ENCODE data around the genes OR12D3, OR2I1P, HLA-F, RNF39 and HLA-E.

DNA sequence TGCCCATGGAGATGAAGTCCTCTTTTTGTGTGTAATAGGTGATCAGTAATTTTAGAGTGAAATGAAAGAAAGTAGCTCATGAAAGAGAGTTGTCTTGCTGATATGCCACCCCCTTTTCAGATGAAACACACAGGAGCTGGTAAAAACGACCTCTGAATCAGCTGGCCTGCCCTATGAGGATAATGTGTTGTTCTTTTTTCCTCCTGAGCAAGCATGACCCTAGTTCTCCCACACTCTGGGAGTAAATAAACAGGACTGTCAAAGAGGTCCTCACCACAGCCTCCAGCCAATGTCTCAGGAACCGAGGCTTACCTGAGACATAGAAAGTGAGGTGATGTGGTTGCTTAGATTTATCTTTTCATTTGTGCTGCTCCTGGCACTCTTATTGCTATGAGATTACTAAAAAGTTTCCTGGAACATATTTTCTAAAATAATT, 29.5 kb downstream of the GPX5 start:
- PRO-cap, result no peak
- RAMPAGE, long total RNA, result no peak

DNA sequence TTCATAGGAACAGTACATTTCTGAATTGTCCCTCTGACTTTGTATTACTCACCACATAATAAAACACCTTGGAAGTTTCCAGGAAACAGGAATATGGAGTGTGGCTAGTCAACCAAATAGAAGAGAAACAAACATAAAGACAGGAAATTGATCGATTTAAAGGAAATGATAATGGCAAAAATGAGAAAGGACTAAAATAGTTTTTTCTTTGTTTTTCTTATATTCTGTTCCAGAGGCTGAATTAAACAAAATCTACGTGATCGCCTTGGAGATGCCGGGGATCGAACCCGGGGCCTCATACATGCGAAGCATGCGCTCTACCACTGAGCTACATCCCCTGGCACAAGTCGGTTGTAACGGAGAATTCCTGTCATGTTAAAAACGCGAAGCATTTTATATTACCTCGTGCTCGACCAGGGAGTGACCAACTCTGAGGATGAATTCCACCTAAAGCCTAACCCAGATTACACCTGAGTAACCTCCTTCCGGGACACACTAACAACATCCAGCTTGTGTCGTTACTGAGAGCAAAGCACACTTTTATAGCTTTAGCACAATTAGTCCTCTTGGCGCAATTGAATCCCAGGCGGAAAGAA, 86.6 kb upstream of the SCAND3 start:
- PRO-cap, result bidirectional peak, plus-strand start at position 467 of the sequence, minus-strand start at position 344 of the sequence
- RAMPAGE, long total RNA, result no peak

GRCh38 chr6:28720300-28720842, 133.3 kb upstream of the SCAND3 start:
- PRO-cap, result unidirectional peak, plus-strand start at chr6:28720497
- RAMPAGE, long total RNA, result no peak

- PRO-cap, result unidirectional peak, minus-strand start at chr6:28823395
- RAMPAGE, long total RNA, result no peak
Measured at GRCh38 chr6:28823171-28823567, 100.6 kb downstream of the TRIM27 start.

GRCh38 chr6:28880523-28881616, 42.9 kb downstream of the TRIM27 start:
- PRO-cap, result bidirectional peak, plus-strand start at chr6:28881384, minus-strand start at chr6:28881064
- RAMPAGE, long total RNA, result no peak

DNA sequence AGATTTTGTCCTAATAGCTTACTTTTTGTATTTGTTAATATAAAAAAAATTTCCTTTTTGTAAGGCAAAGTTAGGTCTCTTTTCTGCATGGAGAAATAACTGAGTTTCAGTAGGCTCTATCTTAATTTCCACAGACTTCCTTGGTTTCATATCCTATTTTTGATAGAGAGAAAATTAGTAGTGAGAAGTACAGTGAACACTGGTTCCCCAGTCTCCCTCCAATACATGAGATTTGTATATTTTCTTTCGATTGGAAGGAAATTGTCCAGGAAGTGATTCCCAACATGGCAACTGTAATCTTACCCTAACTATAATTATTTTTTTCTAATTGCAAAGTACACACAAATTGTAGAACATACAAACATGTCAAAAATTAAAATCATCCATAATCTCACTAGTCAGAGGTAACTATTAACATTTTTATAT, 26.4 kb downstream of the TRIM27 start:
- PRO-cap, result no peak
- RAMPAGE, long total RNA, result no peak

- PRO-cap, result no peak
- RAMPAGE, long total RNA, result no peak
Measured at GRCh38 chr6:28904018-28904818, 19.6 kb downstream of the TRIM27 start.

- PRO-cap, result unidirectional peak, minus-strand start at chr6:28958309
- RAMPAGE, long total RNA, result no peak
Measured at GRCh38 chr6:28958064-28958531, 34.3 kb upstream of the TRIM27 start.

GRCh38 chr6:28985939-28986665, 19.0 kb downstream of the ZNF311 start:
- PRO-cap, result bidirectional peak, plus-strand start at chr6:28986406, minus-strand start at chr6:28986141
- RAMPAGE, long total RNA, result no peak

DNA sequence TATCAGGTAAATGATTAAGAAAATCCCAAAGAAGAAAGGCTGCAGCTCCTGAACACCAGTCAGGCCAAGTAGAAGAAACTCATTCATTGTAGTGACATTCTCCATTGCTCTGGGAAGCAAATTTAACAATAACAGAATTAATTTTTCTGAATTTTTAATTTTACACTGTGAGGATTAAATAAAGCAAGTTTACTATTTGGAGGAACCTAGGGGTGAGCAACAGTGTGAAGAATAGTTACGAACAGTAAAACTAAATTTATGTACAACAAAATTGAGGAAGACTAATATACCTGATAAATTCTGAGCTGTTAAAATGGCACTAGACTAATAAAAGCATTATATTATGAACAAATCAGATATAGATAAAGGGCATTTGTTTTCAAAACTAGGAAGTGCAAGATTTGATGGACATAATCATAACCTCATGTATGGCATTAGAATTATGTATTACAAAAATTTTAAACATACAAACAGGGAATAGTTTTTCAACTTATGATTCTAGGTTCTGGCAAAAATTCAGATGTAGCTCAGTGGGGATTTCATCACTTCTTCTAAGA, at the start of gene OR12D3:
TSS of gene OR12D3 (minus strand) at position 109 of the 557 bp plus-strand sequence.
- PRO-cap, result no peak
- RAMPAGE, long total RNA, result no peak

GRCh38 chr6:29550014-29550624, at the start of gene OR2I1P:
Gene OR2I1P, plus strand, starts transcription at chr6:29550407.
- PRO-cap, result no peak
- RAMPAGE, long total RNA, result no peak

DNA sequence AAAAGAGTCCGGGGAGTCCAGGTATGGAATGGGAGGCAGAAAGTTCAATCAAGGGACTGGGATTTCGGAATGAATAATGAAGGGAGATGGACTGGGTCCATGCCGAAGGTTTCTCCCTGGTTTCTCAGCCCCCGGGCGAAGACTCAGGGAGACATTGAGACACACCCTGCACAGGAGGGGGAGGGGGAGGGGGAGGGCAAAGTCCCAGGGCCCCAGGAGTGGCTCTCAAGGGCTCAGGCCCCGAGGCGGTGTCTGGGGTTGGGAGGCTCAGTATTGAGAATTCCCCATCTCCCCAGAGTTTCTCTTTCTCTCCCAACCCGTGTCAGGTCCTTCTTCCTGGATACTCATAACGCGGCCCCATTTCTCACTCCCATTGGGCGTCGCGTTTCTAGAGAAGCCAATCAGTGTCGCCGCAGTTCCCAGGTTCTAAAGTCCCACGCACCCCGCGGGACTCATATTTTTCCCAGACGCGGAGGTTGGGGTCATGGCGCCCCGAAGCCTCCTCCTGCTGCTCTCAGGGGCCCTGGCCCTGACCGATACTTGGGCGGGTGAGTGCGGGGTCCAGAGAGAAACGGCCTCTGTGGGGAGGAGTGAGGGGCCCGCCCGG, at the start of gene HLA-F:
TSS of gene HLA-F (plus strand) at position 455 of the 607 bp plus-strand sequence.
- PRO-cap, result unidirectional peak, plus-strand start at position 455 of the sequence
- RAMPAGE, long total RNA, result no peak

GRCh38 chr6:29748874-29749686, 25.8 kb downstream of the HLA-F start:
- PRO-cap, result bidirectional peak, plus-strand start at chr6:29749237, minus-strand start at chr6:29749027; unidirectional peak, plus-strand start at chr6:29749466
- RAMPAGE, long total RNA, result start-site peak on the minus strand at chr6:29748995-29749056, 41 and 33 reads in 2 replicates

DNA sequence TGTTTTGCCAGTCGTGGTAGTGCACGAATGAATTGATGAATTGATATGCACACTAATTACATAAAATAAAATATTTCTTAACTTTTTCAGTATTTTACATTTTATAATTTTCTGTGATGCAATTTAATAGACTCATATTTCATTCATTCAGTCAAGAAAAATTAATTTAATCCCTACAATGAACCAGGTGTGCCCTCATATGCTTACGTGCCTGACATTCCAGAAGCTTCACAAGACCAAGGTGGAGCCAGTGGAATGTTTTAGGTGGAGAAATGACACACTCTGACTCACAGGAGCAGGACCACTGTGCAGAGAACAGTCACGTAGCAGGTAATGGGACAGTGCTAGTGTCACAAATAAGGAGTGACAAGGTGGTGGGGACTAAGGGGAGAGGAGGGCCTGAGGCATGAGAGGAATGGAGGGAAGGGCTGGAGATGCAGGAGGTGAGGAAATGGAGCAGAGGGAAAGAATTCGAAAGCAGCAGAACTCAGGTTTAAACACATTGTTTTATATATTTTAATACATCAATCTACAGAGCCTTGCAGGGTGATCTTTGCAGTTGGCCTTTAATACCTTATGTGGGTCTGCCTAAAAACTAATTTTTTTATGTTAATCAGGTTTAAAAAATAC, 37.0 kb upstream of the HLA-G start:
- PRO-cap, result no peak
- RAMPAGE, long total RNA, result no peak

DNA sequence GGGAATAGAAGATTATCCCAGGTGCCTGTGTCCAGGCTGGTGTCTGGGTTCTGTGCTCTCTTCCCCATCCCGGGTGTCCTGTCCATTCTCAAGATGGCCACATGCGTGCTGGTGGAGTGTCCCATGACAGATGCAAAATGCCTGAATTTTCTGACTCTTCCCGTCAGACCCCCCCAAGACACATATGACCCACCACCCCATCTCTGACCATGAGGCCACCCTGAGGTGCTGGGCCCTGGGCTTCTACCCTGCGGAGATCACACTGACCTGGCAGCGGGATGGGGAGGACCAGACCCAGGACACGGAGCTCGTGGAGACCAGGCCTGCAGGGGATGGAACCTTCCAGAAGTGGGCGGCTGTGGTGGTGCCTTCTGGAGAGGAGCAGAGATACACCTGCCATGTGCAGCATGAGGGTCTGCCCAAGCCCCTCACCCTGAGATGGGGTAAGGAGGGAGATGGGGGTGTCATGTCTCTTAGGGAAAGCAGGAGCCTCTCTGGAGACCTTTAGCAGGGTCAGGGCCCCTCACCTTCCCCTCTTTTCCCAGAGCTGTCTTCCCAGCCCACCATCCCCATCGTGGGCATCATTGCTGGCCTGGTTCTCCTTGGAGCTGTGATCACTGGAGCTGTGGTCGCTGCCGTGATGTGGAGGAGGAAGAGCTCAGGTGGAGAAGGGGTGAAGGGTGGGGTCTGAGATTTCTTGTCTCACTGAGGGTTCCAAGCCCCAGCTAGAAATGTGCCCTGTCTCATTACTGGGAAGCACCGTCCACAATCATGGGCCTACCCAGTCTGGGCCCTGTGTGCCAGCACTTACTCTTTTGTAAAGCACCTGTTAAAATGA, 1.8 kb downstream of the HLA-A start:
- PRO-cap, result no peak
- RAMPAGE, long total RNA, result no peak

DNA sequence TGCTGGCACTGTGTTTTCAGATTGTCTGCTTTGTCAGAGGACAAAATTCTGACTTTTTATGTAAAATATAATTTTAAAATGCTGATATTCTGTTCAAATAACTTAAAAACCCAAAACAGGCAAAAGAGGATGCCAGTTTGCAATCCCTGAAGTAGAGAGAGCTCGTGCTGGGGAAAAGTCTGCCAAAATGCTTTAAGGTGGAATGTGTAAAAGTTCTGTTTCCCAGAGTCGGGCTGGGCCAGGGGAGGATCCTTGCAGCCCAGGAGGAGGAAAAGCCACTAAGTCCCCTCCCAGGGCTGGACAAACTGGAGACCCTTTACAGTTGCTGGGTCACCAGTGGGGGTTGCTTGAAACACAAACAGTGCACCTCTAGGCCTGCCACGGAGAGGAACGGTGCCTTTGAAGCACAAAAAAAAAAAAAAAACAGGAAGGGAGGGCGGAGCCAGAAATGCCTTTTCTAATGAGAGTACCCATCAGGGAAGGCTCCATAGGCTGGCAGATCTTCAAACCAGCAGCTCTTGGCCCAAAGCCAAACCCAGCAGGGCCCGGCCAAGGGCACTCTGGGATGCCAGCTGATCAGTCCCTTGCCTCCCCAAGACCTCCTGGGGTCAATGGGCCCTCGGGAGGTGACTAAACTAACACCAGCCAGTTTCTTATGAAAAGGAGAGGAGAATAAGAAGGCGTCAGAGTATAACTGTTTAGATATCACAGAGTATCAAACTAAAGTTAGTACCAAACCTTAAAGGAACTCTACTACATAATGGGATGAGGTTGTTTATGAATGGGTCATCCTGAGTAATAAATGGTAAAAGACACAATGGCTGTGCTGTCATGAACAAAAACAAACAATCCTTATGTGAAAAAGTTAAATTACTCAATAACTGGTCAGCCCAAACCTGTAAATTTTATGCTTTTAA, 23.7 kb downstream of the HLA-A start:
- PRO-cap, result bidirectional peak, plus-strand start at position 490 of the sequence, minus-strand start at position 189 of the sequence
- RAMPAGE, long total RNA, result no peak

GRCh38 chr6:29976525-29977675, 34.6 kb downstream of the HLA-A start:
- PRO-cap, result no peak
- RAMPAGE, long total RNA, result no peak

- PRO-cap, result no peak
- RAMPAGE, long total RNA, result no peak
Measured at GRCh38 chr6:30075461-30076215, at the start of gene RNF39. Gene RNF39, minus strand, starts transcription at chr6:30075769.

DNA sequence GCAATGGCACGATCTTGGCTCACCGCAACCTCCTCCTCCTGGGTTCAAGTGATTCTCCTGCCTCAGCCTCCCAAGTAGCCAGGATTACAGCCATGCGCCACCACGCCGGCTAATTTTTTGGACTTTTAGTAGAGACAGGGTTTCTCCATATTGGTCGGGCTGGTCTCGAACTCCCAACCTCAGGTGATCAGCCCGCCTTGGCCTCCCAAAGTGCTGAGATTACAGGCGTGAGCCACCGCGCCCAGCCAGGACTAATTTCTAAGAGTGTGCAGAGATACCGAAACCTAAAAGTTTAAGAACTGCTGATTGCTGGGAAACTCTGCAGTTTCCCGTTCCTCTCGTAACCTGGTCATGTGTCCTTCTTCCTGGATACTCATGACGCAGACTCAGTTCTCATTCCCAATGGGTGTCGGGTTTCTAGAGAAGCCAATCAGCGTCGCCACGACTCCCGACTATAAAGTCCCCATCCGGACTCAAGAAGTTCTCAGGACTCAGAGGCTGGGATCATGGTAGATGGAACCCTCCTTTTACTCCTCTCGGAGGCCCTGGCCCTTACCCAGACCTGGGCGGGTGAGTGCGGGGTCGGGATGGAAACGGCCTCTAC, at the start of gene HLA-E:
TSS of gene HLA-E (plus strand) at position 484 of the 604 bp plus-strand sequence.
- PRO-cap, result bidirectional peak, plus-strand start at position 487 of the sequence, minus-strand start at position 353 of the sequence
- RAMPAGE, long total RNA, result start-site peak on the plus strand centred at position 477 of the sequence, 59 bp wide, 282 and 53 reads in 2 replicates

- PRO-cap, result no peak
- RAMPAGE, long total RNA, result no peak
Measured at GRCh38 chr6:30491939-30493052, 3.0 kb downstream of the HLA-E start.